Islet of Langerhans (tissue), 1 donor: ENCODE results near the genes STX2 and EP400.

- RRBS: 24% methylated on average over 8 of the region's 24 CpGs
Observed at GRCh38 chr12:130070064-130070683, 92.1 kb upstream of the FZD10 start.

- RRBS: no CpG with 5 or more reads among the region's 4 CpGs
Observed at GRCh38 chr12:130071204-130071601, 91.1 kb upstream of the FZD10 start.

DNA sequence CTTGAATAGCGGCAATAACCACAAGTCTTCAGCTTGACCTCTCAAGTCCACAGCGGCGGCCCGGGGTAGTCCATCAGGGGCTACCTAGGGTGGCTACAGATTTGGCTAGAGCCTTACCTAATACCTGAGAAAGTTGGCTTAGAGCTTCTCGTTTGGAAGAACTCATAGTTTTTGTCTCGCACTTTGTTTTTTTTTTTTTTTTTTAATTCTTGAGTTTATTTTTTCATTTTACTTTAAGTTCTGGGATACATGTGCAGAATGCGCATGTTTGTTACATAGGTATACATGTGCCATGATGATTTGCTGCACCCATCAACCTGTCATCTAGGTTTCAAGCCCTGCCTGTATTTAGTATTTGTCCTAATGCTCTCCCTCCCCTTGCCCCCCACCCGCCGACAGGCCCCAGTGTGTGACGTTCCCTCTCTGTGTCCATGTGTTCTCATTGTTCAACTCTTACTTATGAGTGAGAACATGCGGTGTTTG, 48.7 kb downstream of the FZD10 start:
- RRBS: no CpG with 5 or more reads among the region's 11 CpGs

DNA sequence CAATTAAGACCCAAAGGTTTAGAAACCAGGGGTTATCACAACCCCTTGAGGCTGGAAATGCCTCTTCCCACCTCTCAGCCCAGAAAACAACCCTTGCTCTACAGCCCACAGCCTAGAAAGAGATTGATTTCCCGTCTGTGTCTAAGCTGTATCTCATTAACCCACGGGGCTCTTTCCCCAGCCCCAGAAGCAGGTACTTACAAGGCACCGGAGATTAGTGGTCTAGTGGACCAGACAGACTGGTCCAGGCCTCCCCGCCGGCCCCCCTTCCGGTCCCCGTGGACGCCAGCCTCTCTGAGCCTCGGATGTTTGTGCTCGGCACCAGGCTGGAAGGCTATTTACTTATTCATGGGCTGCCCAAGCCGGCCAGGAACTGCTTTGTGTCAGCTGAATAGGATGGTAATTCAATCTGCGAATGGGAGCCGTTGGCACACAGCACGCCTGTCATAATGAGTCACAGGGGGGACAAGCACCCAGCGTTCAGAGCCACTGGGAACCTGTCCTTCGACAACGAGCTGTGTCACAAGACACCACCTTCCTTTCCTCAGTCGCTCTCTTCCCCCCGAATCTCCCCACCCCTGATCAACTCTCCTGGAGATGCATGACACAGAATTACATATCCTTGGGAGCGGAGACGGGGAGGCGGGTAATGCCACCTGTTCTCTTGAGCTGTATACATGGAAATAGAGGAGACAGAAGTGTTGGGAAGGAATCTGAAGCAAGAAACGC, 82.3 kb downstream of the RIMBP2 start:
- RRBS: 7% methylated on average over 6 of the region's 23 CpGs

- RRBS: 17% methylated on average over 5 of the region's 8 CpGs
Observed at GRCh38 chr12:130713252-130713698, 2.8 kb downstream of the RIMBP2 start.

DNA sequence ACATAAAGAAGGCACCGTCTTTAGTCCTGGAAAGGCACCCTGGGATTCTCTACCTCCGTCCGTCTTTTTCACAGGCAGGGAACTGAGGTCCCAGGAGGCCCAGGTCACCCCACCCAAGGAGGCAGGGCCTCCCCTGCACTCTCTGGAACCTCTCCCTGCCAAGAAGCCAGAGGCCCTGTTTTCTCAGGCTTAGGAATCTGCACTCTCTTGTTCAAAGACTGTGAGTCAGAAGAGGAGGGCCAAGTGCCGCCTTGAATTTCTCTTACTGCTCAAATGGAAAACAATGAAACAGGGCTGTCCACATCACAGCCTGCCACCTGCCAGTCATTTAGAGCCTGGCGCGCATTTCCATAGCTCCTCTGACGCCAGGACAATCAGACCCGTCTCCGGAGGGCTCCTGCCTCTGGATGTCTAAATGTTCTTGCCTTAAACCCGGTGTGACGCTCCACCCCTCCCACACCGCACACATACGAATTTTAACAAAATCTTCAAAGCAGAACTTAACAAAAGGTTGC, 51.0 kb downstream of the STX2 start:
- RRBS: 88% methylated on average over 1 of the region's 13 CpGs

GRCh38 chr12:130838162-130838785, 776 bp downstream of the STX2 start:
- RRBS: 5% methylated on average over 14 of the region's 32 CpGs

- RRBS: 3% methylated on average over 58 of the region's 93 CpGs
Observed at GRCh38 chr12:130838786-130839969, at the start of gene STX2. Gene STX2 (minus strand): TSS chr12:130839250.

GRCh38 chr12:130955274-130955629, 1.5 kb downstream of the ADGRD1 start:
- RRBS: no CpG with 5 or more reads among the region's 8 CpGs

GRCh38 chr12:131011088-131011362, 57.3 kb downstream of the ADGRD1 start:
- RRBS: 79% methylated on average over 2 of the region's 7 CpGs

GRCh38 chr12:131221352-131222074, 267.8 kb downstream of the ADGRD1 start:
- RRBS: no CpG with 5 or more reads among the region's 13 CpGs

- RRBS: no CpG with 5 or more reads among the region's 5 CpGs
Observed at GRCh38 chr12:131242767-131243381, 289.2 kb downstream of the ADGRD1 start.

DNA sequence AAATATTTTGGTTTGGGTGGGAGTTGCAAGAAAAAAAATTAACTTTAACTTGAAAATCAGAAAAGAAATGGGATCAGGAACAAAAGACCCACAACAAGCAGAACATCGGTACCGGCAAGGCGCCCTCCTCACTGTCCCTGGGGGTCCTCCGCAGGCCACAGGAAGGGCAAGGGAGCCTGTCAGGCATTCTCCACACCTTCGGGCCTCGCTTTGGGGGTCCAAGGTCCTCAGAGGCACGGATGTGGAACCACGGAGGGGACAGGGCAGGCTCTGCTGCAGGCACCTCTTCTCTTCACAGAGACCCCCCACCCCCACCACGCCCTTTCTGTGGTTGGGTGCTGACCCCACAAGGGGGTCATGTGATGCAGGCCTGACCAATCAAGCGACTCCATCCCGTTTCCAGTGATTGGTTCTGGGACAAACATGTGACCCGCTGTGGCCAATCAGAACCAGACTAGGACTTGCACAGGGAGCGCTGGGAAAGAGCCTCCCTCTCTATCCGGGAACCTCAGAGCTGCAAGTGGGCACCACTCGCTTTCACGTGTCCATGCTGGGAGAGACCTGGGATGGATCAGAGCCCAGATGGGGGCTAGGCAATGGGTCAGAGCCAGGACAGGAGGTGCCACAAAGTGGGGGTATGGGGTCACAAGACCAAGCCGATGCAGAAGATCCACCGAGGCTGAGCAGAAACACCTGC, 181.2 kb upstream of the SFSWAP start:
- RRBS: no CpG with 5 or more reads among the region's 18 CpGs

GRCh38 chr12:131603355-131603969, 107.4 kb upstream of the SFSWAP start:
- RRBS: no CpG with 5 or more reads among the region's 2 CpGs

- RRBS: no CpG with 5 or more reads among the region's 8 CpGs
Observed at GRCh38 chr12:131607826-131608292, 103.0 kb upstream of the SFSWAP start.

DNA sequence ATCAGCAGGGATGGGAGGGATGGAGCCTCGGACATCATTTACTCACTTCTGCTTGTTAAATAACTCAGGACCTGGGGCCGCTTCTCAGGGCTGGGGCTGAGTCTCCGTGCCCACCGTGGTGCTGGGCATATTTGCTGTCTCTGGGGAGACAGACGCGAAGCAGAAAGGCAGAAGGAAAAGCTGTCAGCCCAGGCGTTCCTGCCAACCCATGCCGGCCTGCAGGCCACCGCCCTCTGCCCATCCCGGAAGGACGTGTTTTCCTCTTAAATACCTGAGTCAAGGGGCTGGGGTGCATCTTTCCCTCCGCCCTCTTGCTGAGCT, 65.4 kb upstream of the SFSWAP start:
- RRBS: no CpG with 5 or more reads among the region's 12 CpGs

DNA sequence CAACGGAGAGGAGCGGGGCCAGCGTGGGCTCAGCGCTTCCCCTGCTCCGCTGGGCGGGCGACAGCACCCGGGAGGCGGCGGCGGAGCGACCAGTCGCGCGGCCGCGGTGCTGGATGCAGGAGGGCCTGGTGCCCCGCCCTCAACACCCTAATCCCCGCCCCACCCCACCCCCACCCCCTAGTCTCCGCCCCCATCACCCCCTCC, 212 bp upstream of the PUS1 start:
- RRBS: 2% methylated on average over 7 of the region's 20 CpGs

GRCh38 chr12:131949440-131950212, at the start of gene EP400:
Gene EP400 (plus strand): TSS chr12:131949942.
- RRBS: 2% methylated on average over 81 of the region's 103 CpGs

DNA sequence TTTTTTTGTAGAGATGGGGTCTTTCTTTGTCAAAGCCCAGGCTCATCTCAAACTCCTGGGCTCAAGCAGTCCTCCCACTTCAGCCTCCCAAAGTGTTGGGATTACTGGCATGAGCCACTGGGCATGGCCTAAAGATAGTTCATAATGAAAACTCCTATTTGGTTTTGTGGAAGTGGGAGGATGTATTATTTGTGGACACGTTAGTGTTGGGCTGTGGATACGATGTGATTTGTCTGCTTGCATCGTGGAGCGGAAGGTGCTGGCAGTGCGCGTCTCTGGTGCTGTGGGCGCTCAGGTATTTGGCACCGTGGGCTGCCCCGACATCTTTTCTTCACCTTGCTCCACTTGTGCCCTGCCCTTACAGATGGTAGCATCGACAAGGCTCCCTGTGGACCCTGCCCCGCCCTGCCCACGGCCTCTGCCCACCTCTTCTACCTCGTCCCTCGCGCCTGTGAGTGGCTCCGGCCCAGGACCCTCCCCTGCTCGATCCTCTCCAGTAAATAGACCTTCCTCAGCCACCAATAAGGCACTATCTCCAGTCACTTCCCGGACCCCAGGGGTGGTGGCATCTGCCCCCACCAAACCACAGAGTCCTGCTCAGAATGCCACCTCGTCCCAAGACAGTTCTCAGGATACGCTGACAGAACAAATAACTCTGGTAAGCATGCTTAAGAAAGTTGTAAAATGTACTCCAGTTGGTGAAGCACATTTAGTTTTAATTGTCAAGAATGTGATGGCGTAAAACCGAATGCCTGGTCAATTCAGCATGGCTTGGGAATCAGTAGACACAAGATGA, 36.6 kb downstream of the EP400 start:
- RRBS: 94% methylated on average over 3 of the region's 22 CpGs

DNA sequence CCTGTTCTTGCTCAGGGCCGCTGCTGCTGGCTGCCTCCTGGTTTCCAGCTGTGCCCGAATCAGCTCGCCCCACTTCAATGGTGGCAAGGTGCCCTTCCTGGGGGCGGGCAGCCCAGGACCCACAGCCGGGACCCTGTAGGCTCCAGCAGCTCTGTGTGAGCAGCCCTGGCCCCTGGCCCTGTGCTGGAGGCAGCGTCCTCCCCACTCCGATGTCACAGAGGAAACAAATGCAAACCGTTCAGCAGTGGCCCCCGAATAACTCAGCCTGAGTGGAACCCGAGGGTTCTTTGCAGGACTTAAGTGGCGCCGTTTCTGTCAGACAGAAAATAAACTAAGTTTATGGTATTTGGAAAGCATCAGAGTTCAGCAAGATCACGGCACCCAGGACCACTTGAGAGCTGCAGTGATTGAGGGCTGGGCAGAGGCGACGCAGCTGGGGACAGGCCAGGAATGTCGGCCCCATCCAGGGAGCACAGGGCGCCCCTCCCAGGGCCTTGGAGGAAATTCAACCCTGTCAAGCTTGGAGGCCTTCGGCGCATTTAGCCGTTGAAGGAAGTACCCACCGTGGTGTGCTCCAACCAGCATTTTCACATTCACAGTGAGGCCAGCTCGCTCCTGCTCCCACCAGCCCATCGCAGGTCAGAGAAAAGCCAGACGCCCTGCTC, 55.9 kb downstream of the GALNT9 start:
- RRBS: no CpG with 5 or more reads among the region's 24 CpGs